Colonic mucosa (tissue), 1 donor: ENCODE measurements around the genes CNTN3 and ZNF717.

DNA sequence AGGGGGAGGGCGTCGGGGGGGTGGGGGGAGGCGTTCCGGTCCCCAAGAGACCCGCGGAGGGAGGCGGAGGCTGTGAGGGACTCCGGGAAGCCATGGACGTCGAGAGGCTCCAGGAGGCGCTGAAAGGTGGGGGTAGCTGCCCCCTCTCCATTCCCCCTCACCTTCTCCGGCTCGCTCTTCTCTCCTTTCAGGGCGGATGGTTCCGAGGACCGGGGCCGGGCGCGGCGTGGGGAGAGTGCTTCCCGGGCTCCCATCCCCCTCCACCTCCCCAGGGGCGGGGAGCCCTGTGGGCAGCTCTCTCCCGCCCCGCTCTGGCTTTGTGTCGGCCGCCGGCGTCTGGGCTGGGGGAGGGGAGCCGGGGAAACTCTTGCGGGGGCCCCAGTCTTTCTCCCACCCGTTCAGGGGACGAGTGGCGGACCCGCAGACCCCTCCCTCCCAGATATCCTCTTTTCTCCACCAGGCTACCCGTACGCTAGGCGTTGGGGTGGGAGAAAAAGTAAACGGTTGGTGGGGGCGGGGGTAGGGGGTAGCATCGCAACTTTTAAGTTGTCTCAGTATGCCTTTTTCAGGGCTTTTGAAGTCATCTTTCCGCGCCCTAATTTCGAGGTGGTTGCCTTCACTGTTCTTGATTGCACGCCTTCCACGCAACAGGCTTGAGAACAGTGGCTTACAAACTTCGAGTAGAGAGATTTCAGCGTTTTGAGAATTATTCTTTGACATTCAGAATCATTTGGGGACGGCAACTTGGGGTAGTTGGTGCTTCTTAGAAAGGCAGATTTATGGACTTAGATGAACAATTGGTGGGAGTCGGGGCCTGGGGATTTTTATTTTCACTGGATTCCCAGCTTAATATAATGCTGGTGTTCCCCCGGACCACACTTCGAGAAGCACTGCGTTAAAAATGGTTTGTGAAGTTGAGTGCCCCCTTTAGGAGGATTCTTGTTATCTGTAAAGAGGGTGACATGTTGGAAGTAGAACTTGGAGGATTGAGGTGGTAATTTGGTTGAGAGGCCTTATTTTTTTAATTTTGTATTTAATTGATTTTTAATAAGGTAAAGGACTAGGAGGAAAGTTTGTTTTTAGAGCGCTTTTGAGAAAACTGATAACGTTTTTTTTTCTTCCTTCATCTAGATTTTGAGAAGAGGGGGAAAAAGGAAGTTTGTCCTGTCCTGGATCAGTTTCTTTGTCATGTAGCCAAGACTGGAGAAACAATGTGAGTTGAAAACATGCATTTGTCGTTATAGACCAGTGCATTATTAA is 765 bp downstream of the PPP4R2 start:
- PRO-cap = unidirectional peak, minus-strand start at position 262 of the sequence; unidirectional peak, minus-strand start at position 313 of the sequence; unidirectional peak, minus-strand start at position 889 of the sequence

DNA sequence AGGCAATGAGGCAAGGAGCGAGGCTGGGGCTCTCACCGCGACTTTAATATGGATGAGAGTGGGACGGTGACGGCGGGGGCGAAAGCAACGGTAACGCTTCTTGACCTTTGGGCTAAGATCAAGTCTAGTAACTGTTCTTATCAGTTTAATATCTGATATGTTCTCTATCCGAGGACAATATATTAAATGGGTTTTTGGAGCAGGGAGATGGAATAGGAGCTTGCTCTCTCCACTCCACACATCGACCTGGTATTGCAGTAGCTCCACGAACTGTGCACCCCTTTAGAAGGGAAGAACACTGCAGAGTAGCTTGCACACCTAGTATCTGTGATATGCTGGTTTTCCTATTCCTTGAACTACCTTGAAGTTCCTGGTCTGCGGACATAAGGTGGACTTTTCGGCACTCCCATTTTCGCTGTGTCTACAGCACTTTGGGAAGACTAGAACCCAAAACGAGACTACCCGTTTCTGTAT is 49.5 kb downstream of the EBLN2 start:
- PRO-cap = no peak

DNA sequence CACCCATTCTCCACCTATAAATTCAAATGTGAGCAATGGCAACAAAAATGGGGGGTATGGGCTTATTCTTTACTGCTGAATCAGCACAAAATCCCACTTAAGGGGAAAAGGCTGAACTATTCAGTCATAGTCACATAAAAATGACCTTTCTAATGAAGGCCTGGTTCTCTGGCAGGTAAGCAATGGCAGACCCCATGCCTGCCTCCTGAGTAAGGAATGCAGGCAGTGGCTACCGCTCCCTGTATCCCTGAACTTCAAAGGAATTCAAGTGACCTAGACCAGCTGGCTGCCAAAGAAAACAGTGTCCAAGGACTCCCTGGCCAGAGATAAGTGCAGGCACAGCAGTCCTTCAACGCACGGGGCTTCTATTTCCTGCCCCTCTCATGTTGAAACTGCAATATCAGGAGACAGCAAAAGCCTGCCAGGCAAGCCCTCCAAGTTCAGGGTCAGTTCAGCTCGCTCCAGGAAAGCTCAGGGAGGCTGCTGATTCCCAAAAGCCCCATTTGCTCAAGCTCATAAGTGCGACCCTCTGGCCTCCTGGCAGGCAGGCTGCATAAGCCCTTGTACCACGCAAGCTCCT is 134.1 kb downstream of the PDZRN3 start:
- PRO-cap = no peak

GRCh38 chr3:73571196-73572032 is 53.3 kb downstream of the PDZRN3 start:
- PRO-cap = no peak

DNA sequence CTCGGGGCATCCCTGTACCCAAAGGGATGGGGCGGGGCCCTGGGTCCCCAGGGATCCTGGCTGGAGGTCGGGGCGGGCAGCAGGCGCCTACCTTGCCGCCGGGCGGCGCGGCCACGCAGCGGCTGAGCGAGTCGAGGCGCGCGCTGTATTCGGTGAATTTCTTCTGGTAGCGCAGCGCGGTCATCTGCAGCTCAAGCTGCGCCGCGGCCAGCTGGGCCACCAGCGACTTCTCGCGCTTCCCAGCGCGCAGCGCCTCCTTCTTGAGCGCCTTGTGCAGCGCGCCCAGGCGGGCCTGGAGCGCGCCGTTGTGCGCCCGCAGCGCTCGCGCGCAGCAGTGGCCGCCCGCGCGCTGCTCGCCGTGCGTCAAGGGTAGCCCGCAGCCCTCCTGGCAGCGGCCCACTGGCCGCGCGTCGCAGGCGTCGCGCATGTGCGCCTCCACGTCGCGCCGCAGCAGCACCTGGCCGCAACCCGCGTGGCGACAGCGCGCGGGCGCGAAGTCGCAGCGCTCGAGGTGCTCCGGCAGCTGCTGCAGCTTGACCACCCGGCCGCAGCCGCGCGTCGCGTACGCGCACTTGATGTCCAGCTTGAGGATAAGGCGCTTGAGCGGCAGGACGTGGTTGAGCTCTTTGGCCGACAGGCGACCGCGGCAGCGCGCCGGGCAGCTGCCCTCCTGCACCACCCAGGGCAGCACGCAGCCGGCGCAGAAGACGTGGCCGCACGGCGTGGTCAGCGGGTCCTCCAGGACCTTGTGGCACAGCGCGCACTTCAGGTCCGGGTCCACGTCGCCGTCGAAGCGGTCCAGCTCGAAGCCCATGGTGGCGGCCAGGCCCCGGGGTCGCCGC is 508 bp downstream of the PDZRN3 start:
- PRO-cap = no peak

GRCh38 chr3:73827509-73828142 is 202.9 kb upstream of the PDZRN3 start:
- PRO-cap = unidirectional peak, minus-strand start at chr3:73827758

DNA sequence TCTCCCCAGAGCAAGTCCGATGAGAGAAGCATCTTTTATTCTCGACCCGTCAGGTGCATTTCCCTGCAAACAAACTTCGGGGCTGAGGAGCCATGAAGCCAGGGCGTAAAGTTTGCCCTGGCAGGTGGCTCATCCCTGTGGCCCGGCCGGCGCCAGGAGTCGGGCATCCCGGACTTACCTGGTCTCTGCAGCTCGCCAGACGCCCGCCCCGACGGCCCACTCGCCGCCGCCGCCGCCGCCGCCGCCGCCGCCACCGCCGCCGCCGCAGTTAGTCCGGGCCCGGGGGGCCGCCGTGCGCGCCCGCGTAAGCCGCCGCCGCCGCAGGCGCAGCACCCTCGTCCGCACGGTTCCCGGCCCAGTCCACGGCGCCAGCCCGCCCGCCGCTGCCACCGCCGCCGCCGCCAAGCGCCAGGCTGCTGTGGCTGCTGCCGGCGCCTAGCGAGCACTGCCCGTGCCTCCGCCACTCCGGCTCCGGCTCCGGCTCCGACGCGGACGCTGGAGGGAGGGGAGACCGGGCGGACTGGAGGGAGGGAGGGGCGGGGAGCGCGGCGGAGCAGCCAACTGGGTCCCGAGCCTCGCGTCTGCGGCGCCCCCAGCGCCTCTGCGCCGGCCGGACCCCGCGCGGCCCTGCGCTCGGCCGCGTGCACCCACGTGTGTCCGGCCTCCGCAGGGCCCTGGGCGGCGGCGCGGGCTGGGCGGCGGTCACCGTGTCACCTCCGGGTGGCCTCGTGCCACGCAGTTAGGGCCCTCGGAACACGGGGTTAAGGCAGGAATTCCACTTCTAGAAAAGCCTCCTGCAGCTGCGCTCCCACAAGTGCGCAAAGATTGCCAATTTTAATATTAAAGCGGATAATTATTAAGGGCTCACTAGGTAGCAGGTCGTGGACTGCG is at the start of gene CNTN3:
Gene CNTN3 (minus strand): TSS at position 447 of the 891 bp plus-strand sequence.
- PRO-cap = unidirectional peak, minus-strand start at position 268 of the sequence; unidirectional peak, minus-strand start at position 494 of the sequence; unidirectional peak, minus-strand start at position 603 of the sequence

DNA sequence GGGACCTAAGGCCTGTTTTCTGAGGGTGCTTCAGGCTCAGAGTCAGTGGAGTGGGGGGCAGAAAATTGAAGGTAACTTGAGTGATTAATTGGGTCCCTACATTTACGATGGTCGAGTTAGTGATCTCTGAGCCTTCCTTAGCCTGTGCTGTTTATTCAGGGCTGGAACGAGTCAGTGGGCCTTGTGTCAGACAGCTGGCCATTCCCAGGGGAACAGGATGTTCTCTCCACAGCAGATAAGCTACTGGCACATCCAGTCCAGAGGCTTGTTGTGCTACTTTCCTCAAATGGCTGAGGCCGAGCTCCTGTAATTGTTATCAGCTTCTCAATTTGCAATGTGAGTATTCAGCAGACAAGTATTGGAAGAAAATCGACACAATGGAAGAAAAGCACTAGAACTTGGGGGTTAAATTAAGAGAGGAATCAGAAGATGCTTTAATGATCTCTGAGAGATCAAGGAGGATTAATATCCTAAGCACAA is 29.2 kb upstream of the CNTN3 start:
- PRO-cap = no peak

- PRO-cap = unidirectional peak, minus-strand start at chr3:75423823
Observed at GRCh38 chr3:75423747-75424079, 240.4 kb upstream of the FRG2C start.

DNA sequence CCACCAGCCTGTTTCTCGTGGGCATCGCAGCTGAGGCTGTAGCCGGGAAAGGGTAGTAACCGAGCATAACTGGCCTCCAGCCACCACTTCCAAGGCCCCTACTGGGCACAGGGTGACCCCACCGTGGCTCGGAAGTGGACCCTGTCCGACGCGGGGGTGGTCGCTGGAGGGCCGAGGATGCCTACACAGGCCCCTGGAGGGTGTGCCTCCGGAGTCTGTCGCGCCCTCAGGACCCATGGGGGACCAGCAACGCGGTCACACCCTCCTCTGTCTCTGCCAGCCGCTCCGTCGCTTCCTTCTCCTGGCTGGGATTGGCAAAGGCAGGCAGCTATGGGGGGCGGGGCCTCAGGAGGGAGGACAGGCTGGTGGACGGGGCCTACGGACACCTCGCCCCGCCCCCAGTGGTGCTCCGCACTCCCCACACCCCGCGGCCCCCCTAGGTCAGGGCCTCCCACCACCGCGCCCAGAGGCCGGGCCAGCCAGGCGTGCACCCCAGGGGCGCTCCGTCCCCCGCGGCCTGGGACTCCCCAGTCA is 45.6 kb upstream of the FRG2C start:
- PRO-cap = no peak

- PRO-cap = no peak
Observed at GRCh38 chr3:75669279-75669877, 5.2 kb downstream of the FRG2C start.

GRCh38 chr3:75785181-75785943 is at the start of gene ZNF717:
ZNF717 (minus strand) TSS chr3:75785549.
- PRO-cap = unidirectional peak, minus-strand start at chr3:75785552

DNA sequence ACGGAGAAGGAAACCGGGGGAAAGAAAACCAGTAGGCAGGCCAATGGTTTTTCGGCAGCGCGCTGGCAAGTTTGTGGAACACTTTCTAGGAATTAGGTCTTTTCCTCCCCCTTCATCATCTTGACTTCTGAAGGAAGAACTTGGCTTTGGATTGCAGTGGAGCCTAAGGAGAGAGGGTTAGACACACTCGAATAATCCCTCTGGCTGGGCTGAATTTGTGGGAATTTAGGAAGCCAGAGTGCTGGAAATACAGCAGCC is 339 bp downstream of the ROBO2 start:
- PRO-cap = no peak

GRCh38 chr3:80327910-80328292 is 560.1 kb upstream of the ROBO1 start:
- PRO-cap = no peak

DNA sequence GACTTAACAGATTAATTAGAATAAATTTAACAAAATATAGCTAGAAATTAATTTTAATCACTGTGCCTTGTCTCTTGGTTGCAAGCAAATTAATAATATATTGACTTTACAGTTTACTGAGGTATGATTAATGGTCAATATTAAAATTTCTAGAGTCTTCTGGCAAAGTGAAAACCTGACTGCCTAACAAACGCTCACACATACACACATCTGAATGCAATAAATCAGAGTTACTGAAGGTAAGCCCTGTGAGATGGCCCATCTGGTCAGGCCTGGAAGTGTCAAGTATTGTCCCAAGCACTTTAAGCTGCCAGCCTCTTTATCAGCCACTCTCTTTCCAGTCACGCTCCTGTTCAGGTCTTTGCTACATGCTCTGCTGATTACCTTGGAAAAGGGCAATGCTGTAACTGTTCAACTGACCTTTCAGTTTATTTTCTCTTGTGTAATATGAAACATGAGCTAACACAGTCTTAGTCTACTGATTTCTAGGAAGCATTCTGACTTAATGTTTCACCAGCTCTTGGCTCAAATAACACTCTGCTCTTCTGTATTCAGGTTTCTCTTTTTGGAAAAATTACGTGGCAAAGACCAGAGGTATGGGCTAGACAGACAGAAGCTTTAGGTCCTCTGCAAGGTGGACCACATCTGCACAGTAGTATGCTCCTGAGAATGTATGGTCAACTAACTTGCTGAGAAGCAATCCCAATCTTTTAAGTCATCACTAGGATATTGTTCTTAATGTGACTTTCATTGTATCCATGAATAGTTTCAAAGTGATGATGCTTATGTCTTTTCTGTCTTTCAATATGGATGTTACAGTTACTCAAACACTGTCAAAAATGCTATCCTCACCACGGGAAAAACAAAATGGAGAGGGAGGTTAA is 44.5 kb downstream of the GBE1 start:
- PRO-cap = no peak

- PRO-cap = no peak
Observed at GRCh38 chr3:81788615-81789028, 27.2 kb upstream of the GBE1 start.

DNA sequence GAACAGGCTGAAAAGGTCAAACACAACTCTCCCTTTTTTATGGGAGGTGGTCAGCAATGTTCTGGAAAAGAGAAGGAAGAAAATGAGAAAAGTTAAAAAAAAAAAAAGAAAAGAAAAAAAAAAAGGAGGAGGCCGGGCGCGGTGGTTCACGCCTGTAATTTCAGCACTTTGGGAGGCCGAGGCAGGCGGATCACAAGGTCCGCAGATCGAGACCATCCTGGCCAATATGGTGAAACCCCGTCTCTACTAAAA is 743.1 kb downstream of the VGLL3 start:
- PRO-cap = no peak

GRCh38 chr3:86378884-86379301 is 612.1 kb downstream of the VGLL3 start:
- PRO-cap = no peak

DNA sequence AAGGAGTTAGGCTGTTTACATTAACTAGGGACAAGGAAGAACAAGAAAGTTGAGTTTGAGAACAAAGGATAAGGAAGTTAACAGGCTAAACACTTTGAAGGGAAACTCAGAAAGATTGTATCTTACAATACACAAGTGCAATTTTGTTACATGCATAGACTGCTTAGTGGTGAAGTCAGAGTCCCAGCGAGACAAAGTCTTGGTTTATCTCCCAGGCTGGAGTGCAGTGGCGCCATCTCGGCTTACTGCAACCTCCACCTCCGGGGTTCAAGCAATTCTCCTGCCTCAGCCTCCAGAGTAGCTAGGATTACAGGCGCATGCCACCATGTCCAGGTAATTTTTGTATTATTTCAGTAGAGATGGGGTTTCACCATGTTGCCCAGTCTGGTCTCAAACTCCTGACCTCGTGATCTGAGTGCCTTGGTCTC is 601.0 kb downstream of the VGLL3 start:
- PRO-cap = no peak

- PRO-cap = no peak
Observed at GRCh38 chr3:86940588-86941183, 50.3 kb downstream of the VGLL3 start.